Measurements from ENCODE around the gene FNIP1.

DNA sequence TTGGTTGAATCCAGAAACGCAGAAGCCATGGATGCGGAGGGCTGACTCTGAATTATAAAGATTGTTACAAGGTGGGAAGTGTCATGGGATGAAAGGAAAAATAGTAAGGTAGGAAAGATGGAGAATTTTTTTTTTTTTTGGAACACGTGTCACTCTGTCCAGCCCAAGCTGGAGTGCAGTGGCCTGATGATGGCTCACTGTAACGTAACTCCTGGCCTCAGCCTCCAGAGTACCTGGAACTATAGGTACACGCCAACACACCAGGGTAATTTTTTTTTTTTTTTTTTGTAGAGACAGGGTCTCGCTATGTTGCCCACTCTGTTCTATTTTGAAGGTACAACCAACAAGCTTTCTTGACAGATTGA, 1.0 kb upstream of the CDC42SE2 start:
- RRBS: no CpG with 5 or more reads among the region's 6 CpGs

GRCh38 chr5:131303419-131303937, 39.6 kb downstream of the CDC42SE2 start:
- RRBS: no CpG with 5 or more reads among the region's 1 CpG

GRCh38 chr5:131344655-131345068, 80.8 kb downstream of the CDC42SE2 start:
- RRBS: no CpG with 5 or more reads among the region's 4 CpGs

GRCh38 chr5:131390701-131391311, 127.0 kb downstream of the CDC42SE2 start:
- RRBS: no CpG with 5 or more reads among the region's 5 CpGs

DNA sequence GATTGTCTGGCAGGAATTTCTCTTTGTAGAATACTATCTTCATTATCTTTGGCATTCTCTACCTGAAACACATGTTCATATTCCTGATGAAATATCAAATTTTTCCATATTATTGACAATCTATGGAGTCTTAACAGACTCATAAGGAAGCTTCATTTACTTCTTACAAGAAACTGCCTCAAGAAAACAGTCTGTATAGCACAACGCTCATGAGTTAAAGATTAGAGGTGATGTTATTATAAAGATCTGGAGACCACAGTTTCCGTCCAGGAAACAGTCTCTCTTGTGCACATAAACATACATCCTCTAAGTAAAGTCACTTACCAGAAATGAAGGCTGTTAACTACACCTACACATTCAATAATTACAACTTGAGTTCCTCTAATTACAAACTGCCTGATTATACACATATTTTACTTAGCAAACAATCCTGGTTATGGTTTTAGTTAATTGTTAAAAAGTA, 86.9 kb downstream of the RAPGEF6 start:
- RRBS: no CpG with 5 or more reads among the region's 2 CpGs

GRCh38 chr5:131660852-131661795, 26.1 kb upstream of the RAPGEF6 start:
- RRBS: no CpG with 5 or more reads among the region's 9 CpGs

GRCh38 chr5:131688569-131689853, 54.0 kb upstream of the RAPGEF6 start:
- RRBS: no CpG with 5 or more reads among the region's 5 CpGs

DNA sequence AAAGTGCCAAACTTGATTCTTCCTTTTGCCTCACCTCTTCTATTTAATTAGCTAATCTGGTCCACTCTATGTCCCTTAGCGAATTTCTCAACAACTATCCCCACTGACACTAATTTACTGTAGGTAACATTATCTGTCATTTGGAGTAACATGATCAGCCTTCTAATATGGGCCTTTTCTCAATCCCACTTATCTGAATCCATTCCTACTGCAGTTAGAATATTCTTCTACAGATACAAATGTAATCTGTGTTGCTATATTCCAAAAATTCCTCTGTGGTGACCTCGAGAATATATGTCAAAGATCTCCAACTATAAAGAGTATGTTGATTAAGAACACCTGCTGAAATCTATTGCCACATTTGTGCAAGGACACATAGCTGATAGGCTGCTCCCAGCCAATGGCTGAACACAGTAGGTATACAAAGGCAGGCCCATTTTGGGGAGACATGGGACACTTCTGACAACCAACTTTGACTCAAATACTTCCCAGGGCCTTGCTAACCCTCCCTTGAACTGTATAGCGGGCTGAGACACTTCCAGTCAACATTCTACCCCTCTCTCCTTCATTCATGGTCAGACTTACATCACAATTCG, 78.8 kb upstream of the RAPGEF6 start:
- RRBS: no CpG with 5 or more reads among the region's 4 CpGs

DNA sequence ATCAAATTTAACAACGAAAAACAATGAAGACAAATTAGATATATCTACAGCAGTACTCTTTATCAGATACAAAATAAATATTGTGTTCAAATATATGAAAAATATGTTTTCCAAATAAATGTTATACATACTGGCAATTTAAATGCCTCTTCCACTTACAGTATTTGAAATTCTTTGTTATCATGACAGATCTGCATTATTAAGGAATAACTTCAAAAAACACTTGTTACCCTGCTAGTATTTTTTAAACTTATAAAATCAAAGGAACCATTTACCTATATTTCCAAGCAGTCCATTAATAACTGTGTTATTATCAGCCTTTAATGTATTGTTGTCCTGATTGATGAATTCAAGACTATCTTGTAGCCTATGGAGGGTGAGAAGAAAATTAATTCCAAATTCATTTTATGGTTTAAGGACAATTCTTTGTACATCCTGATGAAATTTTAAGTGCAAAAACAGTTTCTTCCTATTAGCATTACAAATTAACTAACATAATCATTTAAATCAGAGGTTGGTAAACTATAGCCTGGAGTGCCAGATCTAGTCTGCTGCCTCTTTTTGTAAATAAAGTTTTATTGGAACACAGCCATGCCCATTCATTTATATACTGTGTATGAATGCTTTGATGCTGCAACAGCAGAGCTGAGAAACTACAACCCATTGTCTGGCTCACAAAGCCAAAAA, 80.4 kb downstream of the FNIP1 start:
- RRBS: no CpG with 5 or more reads among the region's 1 CpG

GRCh38 chr5:131772602-131773382, 24.0 kb downstream of the FNIP1 start:
- RRBS: no CpG with 5 or more reads among the region's 1 CpG

DNA sequence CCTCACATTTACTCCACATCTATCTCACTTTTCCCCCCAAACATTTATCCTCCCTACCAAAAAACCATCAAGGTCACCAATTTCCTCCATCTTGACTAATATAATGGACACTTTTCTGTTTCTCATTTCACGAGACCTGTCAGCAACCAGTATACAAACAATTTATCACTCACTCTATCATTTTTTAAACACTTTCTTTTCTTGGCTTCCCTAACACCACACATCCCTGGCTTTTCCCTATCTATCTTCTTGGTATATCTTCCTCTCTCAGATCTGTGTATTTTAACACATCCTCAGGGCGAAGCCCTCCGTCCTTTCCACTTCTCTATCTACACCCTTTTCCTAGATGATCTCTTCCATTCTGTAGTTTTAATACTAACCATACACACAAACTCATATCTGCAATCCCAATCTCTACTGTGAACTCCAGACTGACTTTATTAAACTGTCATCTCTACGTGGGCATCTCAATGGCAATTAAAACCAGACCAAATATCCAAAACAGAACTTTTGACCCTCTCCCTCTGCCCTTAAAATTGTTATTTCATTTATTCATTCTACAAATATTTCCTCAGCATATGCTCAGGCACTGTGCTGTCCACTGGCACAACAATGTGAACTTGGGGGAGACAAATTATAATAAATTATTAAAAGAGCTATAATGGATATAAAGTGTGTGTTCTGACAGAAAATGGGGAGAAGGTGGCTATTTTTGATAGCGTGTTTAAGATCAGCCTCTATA, 7.1 kb downstream of the FNIP1 start:
- RRBS: no CpG with 5 or more reads among the region's 5 CpGs

- RRBS: 1% methylated on average over 23 of the region's 92 CpGs
These were observed at the start of gene FNIP1 for GRCh38 chr5:131795940-131797137. Gene FNIP1 (minus strand): TSS chr5:131797017.

GRCh38 chr5:132215029-132215751, 12.5 kb downstream of the P4HA2 start:
- RRBS: no CpG with 5 or more reads among the region's 6 CpGs

- RRBS: 4% methylated on average over 14 of the region's 51 CpGs
These were observed 570 bp downstream of the P4HA2 start for GRCh38 chr5:132226857-132227708.

- RRBS: under 1% methylated on average over 2 of the region's 8 CpGs
These were observed 1.0 kb upstream of the SLC22A4 start for GRCh38 chr5:132293192-132293502.

- RRBS: no CpG with 5 or more reads among the region's 2 CpGs
These were observed 7.7 kb downstream of the SLC22A4 start for GRCh38 chr5:132301915-132302346.

- RRBS: no CpG with 5 or more reads among the region's 4 CpGs
These were observed 1.2 kb upstream of the SLC22A5 start for GRCh38 chr5:132368218-132368759.

GRCh38 chr5:132386601-132387404, 17.3 kb downstream of the SLC22A5 start:
- RRBS: 8% methylated on average over 2 of the region's 13 CpGs